ENCODE measurements around the genes SCGN, SLC17A4, H4C2, HFE, H2BC10 and H4C8.

GRCh38 chr6:25651712-25652777, at the start of gene SCGN:
Gene SCGN (plus strand): TSS chr6:25652215.
- PRO-cap: no peak

GRCh38 chr6:25754381-25755069, at the start of gene SLC17A4:
Gene SLC17A4 (plus strand): TSS chr6:25754742.
- PRO-cap: no peak

- PRO-cap: bidirectional peak, plus-strand start at chr6:26016382, minus-strand start at chr6:26016235; bidirectional peak, plus-strand start at chr6:26016842, minus-strand start at chr6:26016562
These were observed 1.2 kb downstream of the H1-1 start for GRCh38 chr6:26015981-26017213.

DNA sequence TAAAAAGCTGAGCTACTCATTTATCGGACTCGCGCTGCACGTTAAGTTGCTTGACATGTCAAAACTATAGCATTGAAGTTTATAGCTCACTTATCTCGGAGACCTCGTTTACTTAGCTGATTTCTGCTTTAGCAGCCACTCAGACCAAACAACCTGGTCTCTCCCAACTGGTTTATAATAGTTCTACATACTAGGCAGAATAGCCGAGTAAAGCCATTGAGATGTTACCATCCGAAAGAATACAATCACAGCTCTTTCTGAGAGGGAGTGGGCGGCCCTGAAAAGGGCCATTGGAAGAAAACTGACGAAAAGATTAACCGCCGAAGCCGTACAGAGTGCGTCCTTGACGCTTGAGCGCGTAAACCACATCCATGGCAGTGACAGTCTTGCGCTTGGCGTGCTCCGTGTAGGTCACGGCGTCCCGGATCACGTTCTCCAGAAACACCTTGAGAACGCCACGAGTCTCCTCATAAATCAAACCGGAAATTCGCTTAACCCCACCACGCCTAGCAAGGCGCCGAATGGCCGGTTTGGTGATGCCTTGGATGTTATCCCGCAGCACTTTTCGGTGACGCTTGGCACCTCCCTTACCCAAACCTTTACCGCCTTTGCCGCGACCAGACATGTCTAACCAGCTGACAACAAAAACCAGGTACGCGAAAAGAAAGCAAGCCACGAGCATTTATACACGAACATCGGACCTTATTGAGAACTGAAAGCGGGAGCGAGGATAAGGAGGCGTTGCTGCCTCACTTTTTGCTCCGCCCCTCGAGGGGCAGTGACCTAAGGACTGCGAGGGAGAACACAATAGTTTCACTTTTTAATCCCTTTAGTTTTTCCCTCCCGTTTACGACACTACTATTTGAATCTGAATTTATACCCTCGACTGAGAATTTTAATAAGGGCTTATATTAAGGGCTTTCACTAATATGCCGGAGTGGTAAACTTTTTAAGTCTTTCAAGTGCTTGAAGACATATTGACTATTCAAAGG, at the start of gene H4C2:
H4C2 (minus strand) TSS at position 656 of the 992 bp plus-strand sequence.
- PRO-cap: bidirectional peak, plus-strand start at position 778 of the sequence, minus-strand start at position 656 of the sequence

DNA sequence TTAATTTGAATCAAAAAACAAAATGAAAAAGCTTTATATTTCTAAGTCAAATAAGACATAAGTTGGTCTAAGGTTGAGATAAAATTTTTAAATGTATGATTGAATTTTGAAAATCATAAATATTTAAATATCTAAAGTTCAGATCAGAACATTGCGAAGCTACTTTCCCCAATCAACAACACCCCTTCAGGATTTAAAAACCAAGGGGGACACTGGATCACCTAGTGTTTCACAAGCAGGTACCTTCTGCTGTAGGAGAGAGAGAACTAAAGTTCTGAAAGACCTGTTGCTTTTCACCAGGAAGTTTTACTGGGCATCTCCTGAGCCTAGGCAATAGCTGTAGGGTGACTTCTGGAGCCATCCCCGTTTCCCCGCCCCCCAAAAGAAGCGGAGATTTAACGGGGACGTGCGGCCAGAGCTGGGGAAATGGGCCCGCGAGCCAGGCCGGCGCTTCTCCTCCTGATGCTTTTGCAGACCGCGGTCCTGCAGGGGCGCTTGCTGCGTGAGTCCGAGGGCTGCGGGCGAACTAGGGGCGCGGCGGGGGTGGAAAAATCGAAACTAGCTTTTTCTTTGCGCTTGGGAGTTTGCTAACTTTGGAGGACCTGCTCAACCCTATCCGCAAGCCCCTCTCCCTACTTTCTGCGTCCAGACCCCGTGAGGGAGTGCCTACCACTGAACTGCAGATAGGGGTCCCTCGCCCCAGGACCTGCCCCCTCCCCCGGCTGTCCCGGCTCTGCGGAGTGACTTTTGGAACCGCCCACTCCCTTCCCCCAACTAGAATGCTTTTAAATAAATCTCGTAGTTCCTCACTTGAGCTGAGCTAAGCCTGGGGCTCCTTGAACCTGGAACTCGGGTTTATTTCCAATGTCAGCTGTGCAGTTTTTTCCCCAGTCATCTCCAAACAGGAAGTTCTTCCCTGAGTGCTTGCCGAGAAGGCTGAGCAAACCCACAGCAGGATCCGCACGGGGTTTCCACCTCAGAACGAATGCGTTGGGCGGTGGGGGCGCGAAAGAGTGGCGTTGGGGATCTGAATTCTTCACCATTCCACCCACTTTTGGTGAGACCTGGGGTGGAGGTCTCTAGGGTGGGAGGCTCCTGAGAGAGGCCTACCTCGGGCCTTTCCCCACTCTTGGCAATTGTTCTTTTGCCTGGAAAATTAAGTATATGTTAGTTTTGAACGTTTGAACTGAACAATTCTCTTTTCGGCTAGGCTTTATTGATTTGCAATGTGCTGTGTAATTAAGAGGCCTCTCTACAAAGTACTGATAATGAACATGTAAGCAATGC, at the start of gene HFE:
HFE (plus strand) TSS at position 415 of the 1,287 bp plus-strand sequence.
- PRO-cap: bidirectional peak, plus-strand start at position 473 of the sequence, minus-strand start at position 470 of the sequence; bidirectional peak, plus-strand start at position 809 of the sequence, minus-strand start at position 735 of the sequence; bidirectional peak, plus-strand start at position 979 of the sequence, minus-strand start at position 903 of the sequence

GRCh38 chr6:26125142-26125766, 1.3 kb downstream of the H2AC6 start:
- PRO-cap: bidirectional peak, plus-strand start at chr6:26125349, minus-strand start at chr6:26125392

- PRO-cap: no peak
These were observed 1.2 kb downstream of the H3C4 start for GRCh38 chr6:26195754-26196485.

- PRO-cap: no peak
These were observed 1.4 kb downstream of the H3C8 start for GRCh38 chr6:26269522-26270425.

- PRO-cap: bidirectional peak, plus-strand start at chr6:26272934, minus-strand start at chr6:26272678; bidirectional peak, plus-strand start at chr6:26273180, minus-strand start at chr6:26273305
These were observed at the start of gene H2BC10 for GRCh38 chr6:26272780-26273469. Gene H2BC10 (plus strand): TSS chr6:26272931.

GRCh38 chr6:26274528-26274842, 1.8 kb downstream of the H2BC10 start:
- PRO-cap: no peak

DNA sequence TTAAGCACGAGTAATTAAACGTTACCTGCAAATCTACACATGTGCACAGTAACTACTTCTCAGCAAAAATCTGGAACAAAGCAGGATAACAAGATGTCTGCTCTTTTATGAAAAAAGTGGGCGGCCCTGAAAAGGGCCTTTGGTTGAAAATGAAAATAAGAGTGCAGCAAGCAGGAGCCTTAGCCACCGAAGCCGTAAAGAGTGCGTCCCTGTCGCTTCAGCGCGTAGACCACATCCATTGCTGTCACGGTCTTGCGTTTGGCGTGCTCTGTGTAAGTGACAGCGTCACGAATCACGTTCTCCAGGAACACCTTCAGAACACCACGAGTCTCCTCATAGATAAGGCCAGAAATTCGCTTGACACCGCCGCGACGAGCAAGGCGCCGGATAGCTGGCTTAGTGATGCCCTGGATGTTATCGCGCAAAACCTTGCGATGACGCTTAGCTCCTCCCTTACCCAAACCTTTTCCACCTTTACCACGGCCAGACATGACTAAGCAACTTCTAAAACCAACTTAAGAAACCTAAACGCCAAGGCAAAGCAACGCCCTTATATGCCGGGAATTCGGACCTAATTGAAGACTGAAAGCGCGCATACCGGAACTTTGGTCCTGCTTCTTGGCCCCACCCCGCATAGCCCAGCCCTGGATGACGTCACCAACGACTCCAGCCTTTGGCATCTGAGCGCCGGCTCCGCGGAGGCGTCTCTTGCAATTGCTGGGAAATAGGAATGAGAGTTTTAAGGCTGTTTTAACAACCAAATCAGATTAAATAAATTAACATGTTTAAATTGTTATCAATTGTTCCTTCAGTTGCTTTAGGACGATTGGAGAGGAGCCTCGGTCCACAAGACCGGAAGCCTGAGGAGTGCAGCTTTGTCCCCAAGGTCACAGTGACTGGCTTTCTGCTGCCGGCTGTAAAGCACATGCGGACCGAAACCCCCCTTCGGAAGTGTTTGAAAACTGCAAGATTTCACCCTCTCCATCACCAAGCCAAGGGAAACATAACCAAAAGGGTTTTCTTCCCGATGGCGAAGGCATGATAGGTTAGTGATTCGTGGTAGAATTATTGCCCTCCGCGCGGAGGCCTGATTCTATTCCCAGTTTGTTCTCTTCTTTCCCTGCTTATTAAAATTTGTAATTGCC, at the start of gene H4C8:
H4C8 (minus strand) TSS at position 526 of the 1,145 bp plus-strand sequence.
- PRO-cap: unidirectional peak, plus-strand start at position 186 of the sequence; bidirectional peak, plus-strand start at position 673 of the sequence, minus-strand start at position 577 of the sequence; bidirectional peak, plus-strand start at position 811 of the sequence, minus-strand start at position 894 of the sequence

DNA sequence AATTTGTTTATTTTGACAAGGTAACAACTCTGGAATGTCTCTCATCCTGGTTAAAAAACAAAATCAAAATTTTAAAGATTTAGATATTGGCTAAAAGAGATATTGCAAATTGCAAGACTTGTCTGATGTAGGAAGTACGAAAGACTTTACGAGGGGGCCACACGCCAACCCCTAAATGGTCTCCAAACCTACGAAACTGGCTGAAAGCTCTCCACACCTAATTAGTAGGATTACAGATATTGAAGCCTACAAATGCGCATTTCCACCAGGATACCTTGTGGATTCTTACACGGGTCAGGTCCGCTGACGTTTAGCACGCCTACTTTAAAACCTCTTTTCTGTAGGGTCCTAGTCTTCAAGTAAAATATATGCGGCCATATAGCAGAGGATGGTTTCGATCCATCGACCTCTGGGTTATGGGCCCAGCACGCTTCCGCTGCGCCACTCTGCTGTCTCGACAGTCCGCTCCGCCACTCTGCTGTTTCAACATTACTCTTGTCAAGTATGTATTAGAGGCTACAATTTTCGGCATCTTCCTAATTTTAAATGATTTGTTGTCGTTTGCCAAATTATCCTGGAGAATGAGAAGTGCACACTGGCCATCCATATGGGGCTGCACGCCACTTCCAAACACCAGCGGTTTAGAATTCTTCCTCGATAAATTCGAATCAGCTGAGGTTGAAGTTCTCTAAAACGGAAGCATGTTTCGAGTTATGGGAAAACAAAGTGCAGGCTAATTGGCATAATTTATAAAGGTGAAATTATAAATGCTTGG, 27.6 kb upstream of the H4C8 start:
- PRO-cap: no peak

- PRO-cap: no peak
These were observed 9.5 kb upstream of the BTN3A3 start for GRCh38 chr6:26430646-26431397.

GRCh38 chr6:26458486-26458922, 749 bp downstream of the BTN2A1 start:
- PRO-cap: unidirectional peak, minus-strand start at chr6:26458701

DNA sequence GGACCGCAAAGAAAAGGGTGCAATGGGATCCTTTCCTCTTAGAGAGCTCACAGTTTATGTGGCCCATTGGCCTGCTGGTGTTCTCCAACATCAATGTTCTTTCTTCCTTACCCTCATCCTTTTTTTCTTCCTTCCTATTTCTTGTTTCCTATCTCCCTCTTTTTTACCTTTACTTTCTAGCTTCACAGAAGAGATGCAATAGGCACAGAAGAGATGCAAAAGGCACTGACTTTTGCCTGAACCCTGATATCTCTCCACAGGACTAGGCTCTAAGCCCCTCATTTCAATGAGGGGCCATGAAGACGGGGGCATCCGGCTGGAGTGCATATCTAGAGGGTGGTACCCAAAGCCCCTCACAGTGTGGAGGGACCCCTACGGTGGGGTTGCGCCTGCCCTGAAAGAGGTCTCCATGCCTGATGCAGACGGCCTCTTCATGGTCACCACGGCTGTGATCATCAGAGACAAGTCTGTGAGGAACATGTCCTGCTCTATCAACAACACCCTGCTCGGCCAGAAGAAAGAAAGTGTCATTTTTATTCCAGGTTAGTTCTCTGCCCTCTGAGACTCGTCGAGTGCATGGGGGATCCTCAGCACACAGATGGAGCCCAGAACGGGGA, 5.3 kb downstream of the BTN2A1 start:
- PRO-cap: no peak

- PRO-cap: no peak
These were observed 7.4 kb downstream of the BTN2A1 start for GRCh38 chr6:26465160-26465586.

DNA sequence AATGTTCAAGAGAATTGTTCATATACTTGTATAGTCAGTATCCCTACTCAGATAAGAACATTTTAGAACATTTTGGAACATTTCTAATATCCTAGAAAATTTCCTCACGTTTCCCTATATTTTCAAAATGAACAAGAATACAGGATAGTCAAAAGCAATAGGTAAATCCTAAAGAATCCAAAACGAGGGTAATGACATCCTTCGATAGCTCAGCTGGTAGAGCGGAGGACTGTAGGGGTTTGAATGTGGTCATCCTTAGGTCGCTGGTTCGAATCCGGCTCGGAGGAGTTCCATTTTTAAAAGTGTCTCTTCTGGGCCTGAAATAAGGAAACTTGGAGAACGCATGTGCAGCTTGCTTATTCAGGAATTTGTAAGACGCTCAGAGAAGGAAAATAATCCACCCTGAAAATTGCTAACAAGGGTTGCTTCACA, 2.1 kb upstream of the ABT1 start:
- PRO-cap: no peak

DNA sequence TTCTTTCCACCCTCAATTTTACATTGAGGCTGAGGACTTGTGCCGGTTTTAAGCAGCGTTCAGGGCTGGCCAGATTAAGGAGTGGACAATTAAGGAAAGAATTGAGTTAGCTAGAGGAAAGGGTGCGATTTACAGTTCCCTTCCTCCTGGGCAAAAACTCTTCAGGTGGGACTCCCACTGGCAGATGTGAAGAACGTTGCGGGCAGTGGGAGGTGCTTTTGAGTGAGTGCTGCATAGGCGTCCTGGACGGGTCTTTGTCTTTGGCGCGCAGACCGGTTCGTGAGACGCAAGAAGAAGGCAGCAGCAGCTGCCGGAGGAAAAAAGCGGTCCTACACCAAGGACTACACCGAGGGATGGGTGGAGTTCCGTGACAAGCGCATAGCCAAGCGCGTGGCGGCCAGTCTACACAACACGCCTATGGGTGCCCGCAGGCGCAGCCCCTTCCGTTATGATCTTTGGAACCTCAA, 923 bp downstream of the ABT1 start:
- PRO-cap: no peak

DNA sequence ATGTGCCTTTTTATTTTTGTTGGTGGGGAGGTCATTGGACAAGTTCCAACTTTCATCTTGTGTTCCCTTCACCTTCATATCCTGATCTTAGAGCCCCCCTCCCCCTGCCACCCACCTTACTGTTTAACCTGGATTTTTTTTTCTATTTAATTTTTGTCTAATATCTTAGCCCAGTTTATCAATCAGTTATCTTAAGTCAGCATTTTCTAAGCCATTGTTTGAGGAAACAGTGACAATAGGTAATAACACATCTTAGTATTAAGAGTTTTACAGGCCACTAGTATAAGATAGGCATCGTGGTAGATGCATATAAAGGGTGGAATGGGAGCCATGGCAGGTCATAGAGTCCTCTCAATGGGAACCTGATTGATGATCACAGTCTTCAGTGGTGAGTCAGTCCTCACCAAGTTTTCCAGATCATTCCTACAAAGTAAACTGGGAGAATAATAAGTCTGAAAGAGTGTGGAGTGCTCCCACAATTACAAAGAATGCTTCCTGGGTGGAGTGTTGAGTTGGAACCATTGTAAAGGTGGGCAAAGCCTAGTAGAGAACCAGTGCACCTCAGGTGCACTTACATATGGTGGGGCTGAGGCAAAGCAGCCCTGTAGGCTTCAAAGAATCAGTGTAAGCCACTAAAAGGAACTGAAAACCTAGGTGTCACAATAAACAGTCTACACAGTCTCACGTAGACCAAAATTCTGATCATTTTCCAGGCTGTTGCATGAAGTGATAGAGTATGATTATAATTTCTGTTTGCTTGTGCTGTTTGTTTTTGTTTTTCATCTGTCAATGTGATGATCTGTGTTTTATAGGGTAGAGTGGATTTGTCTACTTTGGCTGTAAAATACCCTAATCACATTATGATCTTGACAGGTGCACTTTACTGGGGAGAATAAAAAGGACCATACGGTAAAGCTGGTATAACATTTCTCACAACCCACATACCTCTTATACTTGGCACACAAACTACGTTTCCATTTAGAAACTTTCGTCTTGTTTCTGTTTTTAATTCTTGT, 2.7 kb downstream of the ABT1 start:
- PRO-cap: no peak

GRCh38 chr6:26607364-26607907, 10.7 kb downstream of the ABT1 start:
- PRO-cap: no peak

Data from fallopian tube (tissue), 1 donor.